ENCODE results near the genes CPSF4L and SDK2.

DNA sequence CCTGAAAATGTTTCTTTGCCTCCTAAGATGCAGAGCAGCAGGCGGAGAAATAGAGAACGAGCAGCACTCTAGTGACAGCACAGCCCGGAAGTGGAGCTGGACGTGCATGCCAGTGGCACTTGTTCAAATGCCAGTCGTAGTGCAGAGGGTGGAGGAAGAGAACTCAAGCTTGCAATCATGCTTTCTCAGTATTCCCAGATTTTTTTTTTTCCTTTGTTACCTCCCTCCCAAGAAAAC is 182.2 kb upstream of the SOX9 start:
- PRO-cap = no peak
- RAMPAGE, long total RNA, 4 experiments = no peak in any of the 4 experiments

GRCh38 chr17:71975986-71976464 is 144.8 kb upstream of the SOX9 start:
- PRO-cap = unidirectional peak, plus-strand start at chr17:71976264
- RAMPAGE, long total RNA, 4 experiments = no peak in any of the 4 experiments

DNA sequence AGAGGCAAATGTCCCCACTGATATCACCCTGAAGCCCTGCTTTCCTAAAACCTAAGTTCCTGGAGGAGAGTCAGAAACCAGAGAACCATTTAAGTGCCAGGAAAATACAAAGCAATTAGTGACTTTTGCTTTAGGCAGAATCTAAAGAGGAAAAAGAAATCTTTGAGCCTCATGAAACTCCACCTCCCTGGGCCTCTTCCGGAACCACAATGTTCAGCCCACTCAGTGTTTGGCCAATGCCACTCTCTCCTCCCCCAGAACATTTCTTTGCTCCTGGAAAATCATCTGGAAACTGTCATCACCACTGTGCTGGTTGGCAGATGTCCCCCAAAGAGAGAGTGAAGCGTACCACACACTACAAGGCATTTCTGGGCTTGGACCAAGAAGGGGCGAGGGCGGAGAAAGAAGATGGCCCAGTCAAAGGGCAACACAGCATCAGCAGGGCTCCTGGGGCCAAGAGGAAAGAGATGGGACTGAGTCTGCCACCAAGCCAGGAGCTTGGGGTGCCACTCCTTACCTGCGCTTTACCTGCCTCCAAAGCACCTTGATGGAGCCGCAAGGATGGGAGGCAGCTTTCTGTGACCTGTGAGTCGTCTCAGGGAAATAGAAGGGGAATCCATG is 7.0 kb upstream of the SOX9 start:
- PRO-cap = no peak
- RAMPAGE, long total RNA, 4 experiments = no peak in any of the 4 experiments

DNA sequence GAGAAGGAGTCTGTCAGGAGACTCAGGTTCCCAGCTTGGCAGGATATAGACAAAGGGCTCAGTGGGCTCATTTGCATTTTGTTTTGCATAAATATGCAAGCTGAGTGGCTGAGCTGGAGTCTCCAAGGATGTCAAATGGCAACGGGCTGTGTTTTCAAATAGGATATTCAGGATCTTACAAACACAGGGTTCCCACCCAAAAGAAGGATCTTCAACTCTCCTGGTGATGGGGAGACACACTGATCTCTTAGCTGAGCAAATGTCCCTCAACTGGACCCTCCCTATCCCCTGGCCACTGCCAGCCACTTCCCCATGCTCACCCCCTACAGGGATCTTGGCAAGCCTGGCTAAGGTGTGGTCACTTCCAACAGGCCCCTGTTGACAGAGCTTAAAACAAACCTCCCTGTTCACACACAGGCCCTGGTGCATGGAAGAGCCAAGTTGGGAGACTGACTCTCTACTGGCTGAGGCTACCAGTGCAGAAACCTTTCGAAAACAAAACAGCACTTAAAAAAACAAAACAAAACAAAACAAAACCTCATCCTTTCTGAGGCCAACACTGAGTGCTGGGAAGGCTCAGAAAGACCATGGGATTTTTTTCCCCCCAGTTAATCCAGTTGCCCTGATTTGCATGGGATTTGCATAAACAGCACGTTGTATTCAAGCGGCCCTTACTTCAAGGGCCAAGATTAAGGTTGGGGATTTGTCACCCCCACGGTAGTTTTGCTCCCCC is 61.7 kb downstream of the SOX9 start:
- PRO-cap = no peak
- RAMPAGE, long total RNA, 4 experiments = no peak in any of the 4 experiments

DNA sequence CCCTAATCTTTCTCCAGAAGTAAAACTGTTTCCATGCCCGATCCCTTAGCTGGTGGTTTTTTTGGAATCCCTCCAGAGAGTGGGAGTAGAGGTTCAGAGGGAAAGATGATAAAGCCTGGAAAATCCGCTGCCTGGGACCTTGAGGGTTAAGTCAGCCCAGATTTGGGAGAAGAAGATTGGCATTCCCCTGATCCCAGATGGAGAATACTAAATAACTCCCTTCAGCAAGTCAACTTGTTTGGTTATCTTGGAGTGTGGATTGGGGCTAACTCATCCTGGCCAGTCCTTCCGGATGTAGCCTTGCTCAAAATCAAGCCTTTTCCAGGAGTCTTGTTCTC is 71.4 kb downstream of the SOX9 start:
- PRO-cap = no peak
- RAMPAGE, long total RNA, 4 experiments = no peak in any of the 4 experiments

DNA sequence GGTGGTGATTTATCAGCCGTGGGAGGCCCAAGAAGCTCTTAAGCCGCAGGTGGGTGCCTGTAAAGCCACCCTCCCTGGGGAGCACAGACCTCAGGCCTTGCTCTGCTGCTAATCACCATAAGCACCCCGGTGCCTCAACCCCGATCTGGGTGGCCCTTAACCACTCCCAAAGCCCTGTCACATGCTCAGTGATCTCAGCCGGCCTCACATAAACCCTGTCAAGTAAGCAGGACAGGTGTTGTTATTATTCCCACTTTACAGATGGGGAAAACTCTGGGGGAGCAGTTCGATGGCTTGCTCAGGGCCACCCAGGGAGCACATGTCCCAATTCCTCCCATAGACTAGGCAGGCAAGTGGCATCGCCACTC is 299.1 kb downstream of the SOX9 start:
- PRO-cap = no peak
- RAMPAGE, long total RNA, 4 experiments = no peak in any of the 4 experiments

DNA sequence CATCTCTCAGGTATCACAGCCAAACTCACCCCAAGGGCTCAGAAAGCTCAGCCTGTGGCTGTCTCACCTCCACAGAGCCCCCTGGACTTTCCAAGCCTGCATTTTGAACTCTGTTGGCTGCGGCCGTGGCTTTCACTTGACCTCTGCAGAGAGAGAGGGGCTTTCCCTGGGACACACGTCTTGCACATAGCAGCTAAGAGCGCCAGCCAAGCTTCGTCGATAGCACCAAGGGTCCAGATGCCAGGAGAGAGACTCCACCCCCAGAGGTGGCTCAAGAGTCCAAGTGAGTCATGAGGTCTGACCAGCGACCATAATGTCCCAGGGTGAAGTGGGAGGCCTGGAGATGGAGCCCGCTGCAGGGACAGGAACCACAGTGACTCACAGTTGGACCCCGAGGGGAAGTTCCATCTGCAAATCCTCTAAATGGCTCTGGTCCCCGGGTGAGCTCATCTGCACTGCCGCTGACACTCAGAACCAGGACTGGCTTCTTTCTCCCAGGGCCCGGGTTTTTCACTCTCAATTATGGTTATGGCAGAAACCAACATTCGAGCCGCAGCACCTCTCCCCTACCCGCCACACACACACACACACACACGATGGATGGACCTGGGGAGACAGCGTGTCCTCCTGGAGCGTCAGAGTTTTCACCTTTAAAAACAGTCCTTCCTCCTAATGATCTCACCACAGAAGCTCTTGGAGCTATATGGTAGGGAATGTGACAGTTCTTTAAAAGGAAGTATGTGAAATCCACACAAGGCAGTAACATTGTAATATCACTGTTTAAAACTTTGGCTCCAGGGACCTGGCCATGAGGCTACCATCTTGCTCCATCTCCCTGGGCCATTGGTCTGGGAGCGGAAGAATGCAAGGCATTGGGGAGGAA is 302.1 kb downstream of the SOX9 start:
- PRO-cap = no peak
- RAMPAGE, long total RNA, 4 experiments = no peak in any of the 4 experiments

GRCh38 chr17:72494371-72495215 is 373.8 kb downstream of the SOX9 start:
- PRO-cap = no peak
- RAMPAGE, long total RNA, 4 experiments = no peak in any of the 4 experiments

GRCh38 chr17:72530000-72530922 is 409.4 kb downstream of the SOX9 start:
- PRO-cap = no peak
- RAMPAGE, long total RNA, 4 experiments = no peak in any of the 4 experiments

DNA sequence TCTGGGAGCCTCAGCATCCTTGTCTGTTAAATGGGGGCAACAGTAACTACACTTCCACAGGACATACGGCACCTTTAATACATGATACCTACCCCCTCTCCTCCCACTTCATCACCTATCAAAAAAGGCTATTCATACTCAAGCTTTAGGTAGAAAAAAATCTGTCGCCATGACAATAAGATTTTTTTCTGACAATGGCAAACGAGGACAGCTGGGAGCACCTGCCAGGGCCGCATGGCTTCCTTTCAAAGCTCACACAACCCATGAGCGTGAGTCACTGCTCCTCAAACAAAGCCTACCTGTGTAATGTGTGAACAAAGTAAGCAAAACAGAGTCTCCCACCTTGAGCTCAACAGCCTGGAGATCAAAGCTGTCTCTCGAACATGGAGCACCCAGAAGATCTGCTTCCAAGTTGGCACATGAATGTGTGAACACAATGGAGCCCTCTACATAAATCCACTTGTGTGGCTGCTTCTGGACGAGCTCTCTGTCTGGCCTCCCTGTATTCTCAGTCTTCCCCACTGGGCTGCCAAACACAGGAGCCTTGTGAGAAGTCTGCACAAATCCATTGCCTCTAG is 459.7 kb downstream of the SOX9 start:
- PRO-cap = no peak
- RAMPAGE, long total RNA, 4 experiments = no peak in any of the 4 experiments

DNA sequence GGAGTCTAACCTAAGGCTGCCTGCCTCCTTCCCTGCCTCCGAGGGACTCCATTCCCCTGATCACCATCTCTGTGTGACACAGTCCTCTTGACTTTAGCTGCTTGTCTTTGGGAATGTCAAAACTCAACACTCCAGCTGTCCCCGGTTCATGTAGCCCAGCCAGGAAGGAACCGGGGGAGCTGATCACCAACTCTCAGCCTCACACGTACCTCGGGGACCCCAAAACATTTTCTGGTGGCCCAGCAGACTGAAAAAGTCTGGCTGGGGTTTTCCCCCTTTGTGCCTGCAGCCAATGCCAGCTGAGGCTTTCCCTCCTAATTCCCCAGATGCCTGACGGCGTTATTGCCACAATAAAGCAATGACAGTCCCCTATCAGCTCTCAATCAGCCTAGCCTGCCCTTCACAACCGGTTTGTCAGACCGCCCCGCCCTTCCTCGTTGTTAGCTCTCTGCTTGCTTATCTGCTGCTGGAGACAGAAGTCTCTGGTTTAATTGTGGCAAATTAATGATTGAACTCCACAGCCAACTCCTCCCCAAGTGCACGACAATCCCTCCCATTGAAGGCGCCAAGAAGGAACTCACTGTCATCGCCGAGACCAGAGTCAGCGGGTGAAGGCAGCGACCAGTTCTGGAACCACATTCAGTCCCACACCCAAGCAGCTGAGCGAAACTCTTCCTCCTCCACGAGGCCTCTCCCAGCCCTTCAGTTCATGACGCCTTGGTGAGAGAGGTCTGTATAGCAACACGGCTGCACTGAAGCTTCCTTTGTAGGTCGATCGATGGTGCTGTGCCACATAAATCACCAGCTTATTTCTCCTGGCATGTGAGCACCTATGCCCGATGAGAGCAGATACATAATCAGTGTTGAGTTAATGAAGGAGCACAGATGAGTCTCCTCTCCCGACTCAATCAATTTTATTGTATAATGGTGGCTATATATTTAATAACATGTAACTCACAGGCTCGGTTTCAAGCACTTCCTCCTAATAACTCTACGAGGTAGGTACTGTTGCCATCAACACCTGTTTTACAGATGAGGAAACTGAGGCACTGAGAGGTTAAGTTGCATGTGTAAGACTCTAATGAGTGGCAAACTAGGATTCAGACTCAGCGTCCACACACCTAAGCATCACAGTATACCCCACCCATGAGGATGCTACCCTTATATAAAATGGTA is 474.4 kb downstream of the SLC39A11 start:
- PRO-cap = no peak
- RAMPAGE, long total RNA, 4 experiments = no peak in any of the 4 experiments

- PRO-cap = no peak
- RAMPAGE, long total RNA, 4 experiments = no peak in any of the 4 experiments
These were observed 408.4 kb downstream of the SLC39A11 start for GRCh38 chr17:72683945-72684601.

- PRO-cap = no peak
- RAMPAGE, long total RNA, 4 experiments = no peak in any of the 4 experiments
These were observed 297.8 kb downstream of the SLC39A11 start for GRCh38 chr17:72794807-72795065.

DNA sequence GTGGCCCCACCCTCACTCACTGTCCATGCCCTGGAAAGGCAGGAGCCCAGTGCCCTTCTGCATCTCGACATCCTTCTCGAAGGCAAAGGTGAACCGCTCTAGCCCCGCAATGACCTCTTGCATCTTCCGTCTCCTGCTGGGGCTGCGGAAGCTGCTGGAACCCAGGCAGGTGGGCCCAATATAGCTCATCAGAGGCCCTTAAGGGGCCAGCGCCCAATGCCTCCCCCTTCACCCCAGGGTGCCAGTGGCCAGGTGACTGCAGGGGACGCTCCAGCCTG is at the start of gene CPSF4L:
Gene CPSF4L, minus strand, starts transcription at position 185 of the 278 bp plus-strand sequence.
- PRO-cap = no peak
- RAMPAGE, long total RNA, 4 experiments = no peak in any of the 4 experiments

- PRO-cap = no peak
- RAMPAGE, long total RNA, 4 experiments = no peak in any of the 4 experiments
These were observed 22.3 kb upstream of the CPSF4L start for GRCh38 chr17:73283608-73284764.

GRCh38 chr17:73307976-73308867 is 3.6 kb downstream of the CDC42EP4 start:
- PRO-cap = unidirectional peak, plus-strand start at chr17:73308476
- RAMPAGE, long total RNA, 4 experiments = no peak in any of the 4 experiments

- PRO-cap = no peak
- RAMPAGE, long total RNA, 4 experiments = no peak in any of the 4 experiments
These were observed 379 bp downstream of the CDC42EP4 start for GRCh38 chr17:73311352-73311891.

- PRO-cap = no peak
- RAMPAGE, long total RNA, 4 experiments = no peak in any of the 4 experiments
These were observed 90.1 kb upstream of the CDC42EP4 start for GRCh38 chr17:73401801-73402345.

- PRO-cap = bidirectional peak, plus-strand start at chr17:73644546, minus-strand start at chr17:73644445
- RAMPAGE, long total RNA, 4 experiments = no peak in any of the 4 experiments
These were observed at the start of gene SDK2 for GRCh38 chr17:73644157-73645097. TSS of gene SDK2 (minus strand) at chr17:73644445.

DNA sequence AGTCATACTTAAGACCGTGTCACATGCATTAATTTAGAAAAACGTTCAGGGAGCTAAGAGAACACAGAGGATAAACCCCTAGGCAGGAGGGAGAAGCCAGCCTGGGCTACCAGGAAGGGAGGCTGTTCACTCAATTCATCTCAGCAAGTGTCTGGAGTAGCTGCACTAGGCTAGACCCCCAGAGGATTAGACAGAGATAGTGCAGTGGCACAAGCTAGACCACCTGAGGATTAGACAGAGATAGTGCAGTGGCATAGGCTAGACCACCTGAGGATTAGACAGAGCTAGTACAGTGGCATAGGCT is 74.0 kb upstream of the SDK2 start:
- PRO-cap = no peak
- RAMPAGE, long total RNA, 4 experiments = no peak in any of the 4 experiments

Measured in sigmoid colon (tissue), 4 donors.